ENCODE measurements around a stretch of chr3.

DNA sequence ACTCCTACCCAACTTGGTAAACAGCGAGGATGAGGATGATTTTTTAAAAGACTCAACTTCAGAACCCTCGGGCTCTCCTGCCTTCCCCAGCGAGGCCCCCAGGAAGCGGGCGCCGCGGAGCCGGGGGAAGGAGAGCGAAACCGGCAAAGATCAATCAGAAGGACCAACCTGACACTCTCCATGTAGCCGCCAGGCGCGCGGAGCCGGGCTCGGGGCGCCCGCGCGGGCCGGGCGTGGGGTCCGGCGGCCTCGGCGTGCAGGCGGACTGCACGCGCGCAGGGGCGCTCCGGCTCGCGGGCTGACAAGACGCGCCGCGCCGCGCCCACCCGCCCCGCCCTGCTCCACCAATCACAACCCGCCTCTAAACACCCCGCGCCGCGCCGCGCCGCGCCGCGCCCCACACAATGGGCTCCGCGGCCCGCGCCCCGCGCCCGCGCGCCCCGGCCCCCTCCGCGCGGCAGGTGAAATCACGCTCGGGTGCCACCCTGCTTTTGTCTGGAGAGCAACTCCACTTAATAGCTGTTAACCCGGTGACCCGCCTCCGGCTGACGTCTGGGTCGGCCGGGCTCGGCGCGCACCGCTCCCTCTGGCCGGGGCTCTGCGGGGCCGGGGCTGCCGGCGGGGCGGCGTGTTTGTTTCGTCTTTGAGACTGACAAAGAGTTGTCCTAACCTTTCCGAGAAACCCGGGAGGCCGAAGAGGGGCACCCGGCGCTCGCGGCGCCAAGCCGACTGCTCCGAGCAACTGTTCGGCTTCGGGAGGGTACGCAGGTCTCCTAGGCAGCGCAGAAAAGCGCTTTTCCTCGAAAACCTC is 518.7 kb downstream of the FOXP1 start:
- PRO-cap: bidirectional peak, plus-strand start at position 364 of the sequence, minus-strand start at position 277 of the sequence; bidirectional peak, plus-strand start at position 404 of the sequence, minus-strand start at position 463 of the sequence
- RAMPAGE, long total RNA, 2 experiments: no peak in any of the 2 experiments

DNA sequence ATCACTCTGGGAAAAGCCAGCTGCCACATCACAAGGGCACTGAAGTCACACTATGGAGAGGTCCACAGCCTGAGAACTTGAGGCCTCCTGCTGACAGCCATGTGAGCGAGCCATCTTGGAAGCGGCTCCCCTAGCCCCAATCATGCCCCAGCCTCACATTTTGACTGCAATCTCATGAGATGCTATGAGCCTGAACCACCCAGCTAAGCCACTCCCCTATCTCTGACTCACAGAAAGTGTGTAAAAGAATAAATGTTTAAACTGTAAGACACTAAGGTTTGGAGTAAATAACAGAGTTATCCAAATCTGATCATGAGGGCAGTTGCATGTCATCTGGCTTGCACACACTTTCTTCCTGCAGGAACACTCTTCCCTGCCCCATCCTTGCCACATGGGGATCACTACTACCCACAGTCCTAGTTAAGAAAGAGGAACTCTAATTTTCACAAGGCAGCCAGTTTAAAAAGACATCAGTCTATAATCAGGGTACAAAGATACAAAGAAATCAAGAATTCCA is 494.2 kb downstream of the FOXP1 start:
- PRO-cap: no peak
- RAMPAGE, long total RNA, 2 experiments: no peak in any of the 2 experiments

DNA sequence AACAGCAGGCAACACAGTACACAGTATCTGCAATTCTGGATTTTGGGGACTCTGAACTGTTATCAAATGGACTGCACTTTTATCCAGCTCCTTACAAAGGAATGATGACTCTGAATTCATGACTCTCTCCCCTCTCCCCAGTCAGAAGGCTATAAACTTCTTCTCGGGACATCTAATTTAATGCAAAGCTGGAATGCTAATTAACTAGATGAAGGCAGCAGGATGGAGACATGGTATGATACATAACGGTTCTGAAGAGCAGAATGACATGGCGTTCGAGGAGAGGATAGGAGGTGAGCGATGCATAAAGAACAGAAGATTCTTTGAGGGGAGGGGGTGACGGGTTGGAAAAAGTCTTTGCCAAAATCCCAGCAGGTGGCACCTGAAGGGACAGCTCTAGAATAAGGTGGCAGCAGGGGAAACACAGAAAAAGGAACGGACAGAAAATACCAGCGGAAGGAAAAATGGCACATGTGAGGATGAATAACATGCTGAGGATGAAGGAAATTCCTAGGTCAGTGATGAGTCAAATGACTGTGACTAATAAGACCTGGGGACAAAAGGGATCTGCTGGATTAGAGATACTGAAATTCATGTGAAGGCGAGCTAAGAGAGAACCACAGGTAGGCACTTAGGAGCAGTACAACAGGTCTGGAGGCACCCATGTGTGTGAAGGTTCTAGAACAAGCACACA is 482.7 kb downstream of the FOXP1 start:
- PRO-cap: no peak
- RAMPAGE, long total RNA, 2 experiments: no peak in any of the 2 experiments

GRCh38 chr3:71197619-71198443 is 385.7 kb downstream of the FOXP1 start:
- PRO-cap: no peak
- RAMPAGE, long total RNA, 2 experiments: no peak in any of the 2 experiments

- PRO-cap: no peak
- RAMPAGE, long total RNA, 2 experiments: no peak in any of the 2 experiments
Measured at GRCh38 chr3:71227312-71227854, 356.1 kb downstream of the FOXP1 start.

- PRO-cap: no peak
- RAMPAGE, long total RNA, 2 experiments: no peak in any of the 2 experiments
Measured at GRCh38 chr3:71389683-71390607, 193.6 kb downstream of the FOXP1 start.

DNA sequence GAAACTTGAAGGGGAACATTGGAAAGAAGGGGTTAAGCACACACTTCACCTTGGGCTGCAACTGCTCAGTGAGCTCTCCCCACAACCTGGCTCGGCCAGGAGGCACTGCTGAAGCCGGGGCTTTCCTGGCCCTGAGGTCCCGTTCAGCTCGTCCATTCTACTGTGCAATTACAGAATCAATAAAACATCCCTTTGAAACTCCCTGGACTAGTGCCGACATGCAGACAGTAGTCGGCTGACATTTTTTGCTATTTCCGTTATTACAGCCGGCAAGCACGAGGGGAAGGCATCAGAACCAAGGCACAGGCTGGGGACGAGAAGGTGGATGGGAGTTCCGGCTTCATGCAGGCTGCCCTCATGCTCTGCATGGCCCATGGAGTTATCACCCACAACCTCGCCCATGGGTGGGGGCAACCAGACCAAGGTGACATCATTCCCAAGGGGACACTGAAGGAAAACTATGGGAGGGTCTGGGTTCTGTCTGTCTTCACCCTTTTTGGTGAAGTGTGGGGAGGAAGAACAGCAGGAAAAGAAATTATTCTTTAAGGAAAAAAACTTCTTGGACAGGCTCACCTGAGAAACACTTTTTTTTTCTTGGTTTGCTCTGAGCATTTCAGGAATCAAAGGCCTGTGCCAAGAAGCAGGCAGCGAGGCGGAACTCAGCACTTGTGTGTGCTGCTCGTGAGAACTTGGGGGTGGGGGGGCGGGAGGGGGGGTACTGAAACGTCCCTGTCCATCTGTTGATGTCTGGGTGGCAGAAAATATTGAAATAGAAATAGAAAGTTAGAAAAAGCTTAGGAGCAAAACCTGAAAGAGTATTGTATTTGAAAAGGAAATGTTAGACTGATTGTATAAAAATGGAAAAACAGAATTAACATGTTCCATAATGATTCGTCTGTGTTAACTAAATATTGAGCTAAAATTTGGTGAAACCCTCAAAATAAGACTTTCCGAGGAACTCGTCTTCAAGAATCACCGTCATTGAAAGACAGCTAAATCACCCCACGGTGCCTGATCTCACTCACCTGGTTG is 154.4 kb downstream of the FOXP1 start:
- PRO-cap: no peak
- RAMPAGE, long total RNA, 2 experiments: no peak in any of the 2 experiments

DNA sequence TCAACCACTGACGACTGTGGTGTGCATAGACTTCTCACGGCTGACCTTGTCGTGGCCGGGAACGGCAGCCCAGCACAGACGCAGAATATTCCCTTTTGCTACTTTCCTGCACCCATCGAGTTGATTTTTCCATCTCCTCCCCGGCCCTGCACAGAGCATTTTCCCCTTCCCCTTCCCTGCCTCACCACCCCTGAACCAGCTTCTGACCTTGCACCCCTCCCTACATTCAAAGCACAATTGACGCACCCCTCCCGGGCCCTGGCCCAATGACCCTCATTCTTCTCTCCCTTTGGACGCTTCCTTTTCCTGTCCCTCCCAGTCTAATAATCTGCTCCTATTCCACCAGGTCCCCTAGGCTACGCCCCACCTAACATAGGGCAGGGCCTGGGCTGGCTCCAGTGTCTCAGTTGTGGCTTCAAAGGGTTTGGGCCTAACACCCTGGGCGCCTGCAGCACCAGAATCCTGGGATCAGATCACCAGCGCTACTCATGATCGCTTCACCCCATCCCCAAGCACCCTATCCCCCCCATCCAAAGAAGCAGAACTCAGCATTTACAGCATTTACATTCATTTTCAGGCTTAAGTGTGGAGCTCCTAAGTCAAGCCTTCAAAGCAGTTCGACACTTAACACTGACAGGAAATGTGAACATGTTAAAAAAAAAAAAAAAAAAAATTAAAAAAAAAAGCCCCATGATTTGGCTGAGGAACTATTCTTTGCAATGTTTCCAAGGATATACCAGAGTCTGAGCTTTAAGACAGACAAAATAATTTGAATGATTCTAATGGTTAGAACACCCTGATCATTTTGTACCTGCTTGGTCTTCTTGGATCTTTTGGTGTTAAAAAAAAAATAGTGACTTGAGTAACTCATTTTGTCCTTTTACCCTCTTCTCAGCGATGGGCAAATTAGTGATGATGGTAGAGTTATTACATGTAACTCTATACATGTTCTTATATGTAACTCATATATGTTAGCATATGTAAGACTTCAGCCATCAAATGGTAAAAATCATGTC is 151.0 kb downstream of the FOXP1 start:
- PRO-cap: no peak
- RAMPAGE, long total RNA, 2 experiments: no peak in any of the 2 experiments

DNA sequence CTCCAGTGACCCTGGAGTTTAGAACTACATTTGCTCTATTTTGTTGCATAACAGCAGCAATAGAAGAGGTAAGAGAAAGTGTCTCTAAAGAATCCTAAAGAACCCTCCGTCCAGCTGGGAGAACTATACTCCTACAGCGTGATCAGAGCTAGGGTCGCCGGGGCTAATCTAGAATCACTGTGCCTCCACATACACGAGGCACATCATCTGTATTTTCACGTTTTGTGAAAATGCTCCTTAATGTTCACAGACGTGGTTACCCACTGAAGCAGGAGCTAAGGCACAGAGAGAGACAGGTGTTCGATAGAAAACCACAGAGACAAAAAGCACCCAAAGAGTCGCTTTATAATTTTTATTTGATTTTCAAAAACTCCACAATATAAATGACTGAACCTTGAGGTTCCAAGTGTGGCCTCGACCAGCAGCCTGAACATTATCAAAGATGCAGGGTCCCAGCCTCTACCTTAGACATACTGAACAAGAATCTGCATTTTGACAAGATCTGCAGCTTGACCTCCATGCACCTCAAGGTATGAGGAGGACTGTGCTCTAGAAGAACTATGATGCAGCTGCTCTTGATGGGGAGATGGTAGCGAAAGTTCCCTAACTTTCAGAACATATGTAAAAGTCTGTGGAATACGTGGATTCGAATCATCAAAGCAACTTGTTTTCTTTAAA is 129.3 kb downstream of the FOXP1 start:
- PRO-cap: no peak
- RAMPAGE, long total RNA, 2 experiments: no peak in any of the 2 experiments

DNA sequence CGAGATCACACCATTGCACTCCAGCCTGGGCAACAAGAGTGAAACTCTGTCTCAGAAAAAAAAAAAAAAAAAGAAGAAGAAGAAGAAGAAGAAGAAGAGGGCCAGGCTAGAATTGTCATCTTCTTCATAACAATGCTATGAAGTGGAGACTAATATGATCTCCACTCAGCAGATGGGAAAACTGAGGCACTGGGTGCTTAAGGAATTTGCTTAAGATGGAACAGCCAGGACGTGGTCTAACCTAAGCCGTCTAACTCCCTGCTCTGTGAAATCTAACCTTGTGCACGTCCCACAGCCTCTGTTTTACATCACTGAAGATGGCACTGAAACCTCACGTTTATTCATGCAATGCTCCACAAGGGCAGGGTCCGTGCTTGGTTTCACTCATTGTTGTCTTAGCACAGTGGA is 118.3 kb downstream of the FOXP1 start:
- PRO-cap: no peak
- RAMPAGE, long total RNA, 2 experiments: no peak in any of the 2 experiments

GRCh38 chr3:71503662-71504596 is 79.6 kb downstream of the FOXP1 start:
- PRO-cap: no peak
- RAMPAGE, long total RNA, 2 experiments: no peak in any of the 2 experiments

DNA sequence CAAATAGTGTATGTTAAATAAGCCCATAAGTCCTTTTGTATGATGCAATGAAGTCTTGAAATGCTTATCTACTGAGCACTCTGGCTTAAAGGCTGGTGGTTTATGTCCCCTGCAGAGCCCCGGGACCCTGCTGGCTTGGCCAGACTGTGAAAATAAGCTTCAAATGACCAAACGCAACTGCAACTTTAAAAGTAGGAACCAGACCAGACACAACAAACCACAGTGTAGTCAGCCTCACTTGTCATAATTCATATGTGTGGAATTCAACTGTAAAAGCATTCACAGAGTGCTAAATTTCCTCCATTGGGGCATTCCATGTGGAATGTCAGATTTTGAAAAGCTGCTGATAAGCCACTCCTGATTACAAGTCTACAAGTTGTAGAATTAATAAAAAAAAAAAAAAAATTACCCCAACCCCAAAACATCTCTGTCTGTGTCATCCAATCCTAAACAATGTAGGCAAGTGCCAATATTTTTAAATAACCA is 72.4 kb downstream of the FOXP1 start:
- PRO-cap: no peak
- RAMPAGE, long total RNA, 2 experiments: no peak in any of the 2 experiments

GRCh38 chr3:71579470-71579794 is 4.1 kb downstream of the FOXP1 start:
- PRO-cap: no peak
- RAMPAGE, long total RNA, 2 experiments: no peak in any of the 2 experiments

- PRO-cap: no peak
- RAMPAGE, long total RNA, 2 experiments: no peak in any of the 2 experiments
Measured at GRCh38 chr3:71755224-71755557, 1.5 kb downstream of the GPR27 start.

GRCh38 chr3:72127854-72128274 is 342.9 kb upstream of the PROK2 start:
- PRO-cap: no peak
- RAMPAGE, long total RNA, 2 experiments: no peak in any of the 2 experiments

DNA sequence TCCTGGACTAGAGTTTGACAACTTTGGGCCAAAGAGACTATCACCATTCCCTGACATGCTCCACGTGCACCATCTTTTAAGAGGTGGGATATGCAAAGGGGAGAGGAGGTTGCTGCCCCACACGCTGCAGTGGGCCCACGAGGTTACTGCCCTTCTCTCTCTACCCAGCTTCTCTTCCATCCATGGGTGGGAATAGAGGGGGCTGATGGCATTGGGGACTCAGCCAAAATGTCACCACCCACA is 354.0 kb upstream of the PROK2 start:
- PRO-cap: no peak
- RAMPAGE, long total RNA, 2 experiments: no peak in any of the 2 experiments

DNA sequence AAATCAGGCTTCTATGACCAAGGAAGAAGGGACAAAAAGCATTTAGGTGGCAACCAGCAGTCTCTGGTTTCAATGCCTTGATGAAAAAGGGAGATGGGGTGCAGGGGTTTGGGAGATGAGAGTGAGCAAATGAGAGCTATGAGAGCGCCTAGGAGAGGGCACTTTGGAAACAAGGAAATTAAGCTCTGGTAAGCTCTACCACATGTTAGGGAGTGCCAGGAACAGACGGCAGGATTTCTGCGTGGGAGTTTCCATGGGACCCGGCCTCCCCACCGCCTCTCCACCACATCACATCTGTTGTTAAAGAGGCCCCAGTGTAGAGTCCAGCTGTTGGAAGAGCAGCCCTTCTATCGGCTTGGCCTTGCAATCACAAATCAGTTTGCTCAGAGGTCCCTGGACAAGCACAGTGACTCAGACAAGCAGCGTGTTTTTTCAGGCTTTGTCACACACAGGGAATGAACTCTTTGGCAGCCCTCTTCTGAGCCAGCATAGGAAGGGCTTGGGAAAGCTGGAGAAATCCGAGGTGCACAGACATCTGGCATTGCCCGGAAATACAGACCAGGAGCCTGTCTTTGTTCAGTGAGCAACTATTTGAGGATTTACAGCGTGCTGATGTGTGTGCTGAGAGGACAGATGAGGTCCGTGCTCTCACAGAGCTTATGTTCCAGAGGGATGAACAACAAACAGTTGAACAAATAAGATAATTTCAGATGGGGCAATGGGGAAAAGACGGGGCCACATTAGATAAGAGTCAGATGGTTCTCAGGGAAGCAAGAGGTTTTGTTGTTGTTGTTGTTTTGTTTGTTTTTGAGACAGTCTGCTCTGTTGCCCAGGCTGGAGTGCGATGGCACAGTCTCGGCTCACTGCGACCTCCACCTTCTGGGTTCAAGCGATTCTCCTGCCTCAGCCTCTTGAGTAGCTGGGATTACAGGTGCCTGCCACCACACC is 370.6 kb upstream of the PROK2 start:
- PRO-cap: no peak
- RAMPAGE, long total RNA, 2 experiments: no peak in any of the 2 experiments

GRCh38 chr3:72176960-72178154 is 392.4 kb upstream of the PROK2 start:
- PRO-cap: no peak
- RAMPAGE, long total RNA, 2 experiments: no peak in any of the 2 experiments

DNA sequence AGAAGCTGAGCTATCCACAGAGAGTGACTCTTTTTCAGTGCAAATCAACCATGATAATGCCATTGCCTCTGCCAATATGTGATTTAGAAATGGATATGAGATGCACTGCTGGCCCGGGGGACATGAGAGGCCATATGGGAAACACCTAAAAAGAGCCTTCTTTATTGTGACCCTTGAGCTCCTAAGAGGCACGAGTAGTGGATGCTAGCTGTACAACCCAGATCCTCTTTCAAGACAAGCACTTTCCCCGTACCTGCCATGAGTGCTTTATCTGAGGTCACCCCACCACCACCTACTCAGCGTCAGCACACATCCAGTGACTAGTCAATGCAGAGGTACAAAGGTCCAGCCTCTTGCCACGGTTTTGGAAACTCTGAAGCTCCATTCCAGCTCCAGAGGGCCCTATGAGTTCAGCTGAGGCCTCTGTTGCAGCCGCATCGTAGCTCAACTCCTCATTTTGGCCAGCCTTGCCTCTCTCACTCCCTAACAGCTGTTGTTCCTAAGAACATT is 404.9 kb upstream of the PROK2 start:
- PRO-cap: no peak
- RAMPAGE, long total RNA, 2 experiments: no peak in any of the 2 experiments

DNA sequence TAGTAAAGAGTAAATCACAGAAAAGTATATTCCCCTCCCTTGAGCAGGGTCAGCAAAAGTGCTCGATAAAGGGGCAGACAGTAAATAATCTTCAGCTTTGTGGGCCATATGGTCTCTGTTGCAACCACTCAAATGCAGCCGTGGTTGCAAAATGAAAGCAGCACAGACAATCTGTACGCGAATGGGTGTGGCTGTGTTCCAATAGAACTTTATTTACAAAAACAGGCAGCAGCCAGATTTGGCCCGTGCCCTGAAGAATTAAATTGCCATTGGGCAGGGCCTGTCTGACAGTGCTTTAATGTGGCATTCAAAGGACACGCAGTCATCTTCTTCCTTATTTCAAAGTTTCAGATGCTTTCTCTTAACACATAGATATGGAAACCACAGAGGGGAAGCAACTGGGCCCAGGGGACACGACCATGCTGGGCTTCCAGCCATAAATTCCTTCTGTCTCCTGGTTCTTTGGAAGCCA is 489.6 kb upstream of the PROK2 start:
- PRO-cap: no peak
- RAMPAGE, long total RNA, 2 experiments: no peak in any of the 2 experiments

All from breast epithelium (tissue), 2 donors.